ENCODE results near the gene TMEM14B.

DNA sequence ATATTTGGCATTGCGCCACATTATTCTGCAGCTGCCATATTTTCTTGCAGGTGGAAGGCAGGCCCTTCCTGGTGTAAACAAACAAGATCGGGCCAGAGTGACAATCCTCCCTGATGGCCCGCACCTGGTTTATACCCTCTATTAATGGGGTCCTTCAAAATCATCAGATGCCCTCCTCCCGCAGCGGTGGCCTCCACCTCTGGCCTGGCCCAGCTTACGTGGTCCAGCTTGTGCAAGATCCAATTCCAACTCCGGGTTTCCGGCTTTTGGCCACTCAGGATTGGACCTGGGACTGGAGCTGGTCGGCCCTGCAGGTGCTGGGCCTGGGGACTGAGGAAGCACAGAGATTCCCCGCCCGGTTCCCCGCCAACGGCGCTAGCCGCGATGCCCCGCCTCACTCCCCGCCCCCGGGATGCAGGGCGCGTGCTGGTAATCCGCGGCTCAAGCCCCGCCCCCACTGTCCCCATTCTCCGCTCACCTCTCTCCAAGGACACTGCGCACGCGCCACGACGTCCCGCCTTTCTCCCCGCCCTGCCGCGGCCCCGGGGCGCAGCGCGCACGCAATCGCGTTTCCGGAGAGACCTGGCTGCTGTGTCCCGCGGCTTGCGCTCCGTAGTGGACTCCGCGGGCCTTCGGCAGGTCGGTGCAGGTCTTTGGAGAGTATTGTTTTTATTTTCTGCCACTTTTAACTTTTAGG lies at the start of gene TMEM14B:
Gene TMEM14B (plus strand): TSS at position 563 of the 697 bp plus-strand sequence.
- PRO-cap = bidirectional peak, plus-strand start at position 563 of the sequence, minus-strand start at position 332 of the sequence

DNA sequence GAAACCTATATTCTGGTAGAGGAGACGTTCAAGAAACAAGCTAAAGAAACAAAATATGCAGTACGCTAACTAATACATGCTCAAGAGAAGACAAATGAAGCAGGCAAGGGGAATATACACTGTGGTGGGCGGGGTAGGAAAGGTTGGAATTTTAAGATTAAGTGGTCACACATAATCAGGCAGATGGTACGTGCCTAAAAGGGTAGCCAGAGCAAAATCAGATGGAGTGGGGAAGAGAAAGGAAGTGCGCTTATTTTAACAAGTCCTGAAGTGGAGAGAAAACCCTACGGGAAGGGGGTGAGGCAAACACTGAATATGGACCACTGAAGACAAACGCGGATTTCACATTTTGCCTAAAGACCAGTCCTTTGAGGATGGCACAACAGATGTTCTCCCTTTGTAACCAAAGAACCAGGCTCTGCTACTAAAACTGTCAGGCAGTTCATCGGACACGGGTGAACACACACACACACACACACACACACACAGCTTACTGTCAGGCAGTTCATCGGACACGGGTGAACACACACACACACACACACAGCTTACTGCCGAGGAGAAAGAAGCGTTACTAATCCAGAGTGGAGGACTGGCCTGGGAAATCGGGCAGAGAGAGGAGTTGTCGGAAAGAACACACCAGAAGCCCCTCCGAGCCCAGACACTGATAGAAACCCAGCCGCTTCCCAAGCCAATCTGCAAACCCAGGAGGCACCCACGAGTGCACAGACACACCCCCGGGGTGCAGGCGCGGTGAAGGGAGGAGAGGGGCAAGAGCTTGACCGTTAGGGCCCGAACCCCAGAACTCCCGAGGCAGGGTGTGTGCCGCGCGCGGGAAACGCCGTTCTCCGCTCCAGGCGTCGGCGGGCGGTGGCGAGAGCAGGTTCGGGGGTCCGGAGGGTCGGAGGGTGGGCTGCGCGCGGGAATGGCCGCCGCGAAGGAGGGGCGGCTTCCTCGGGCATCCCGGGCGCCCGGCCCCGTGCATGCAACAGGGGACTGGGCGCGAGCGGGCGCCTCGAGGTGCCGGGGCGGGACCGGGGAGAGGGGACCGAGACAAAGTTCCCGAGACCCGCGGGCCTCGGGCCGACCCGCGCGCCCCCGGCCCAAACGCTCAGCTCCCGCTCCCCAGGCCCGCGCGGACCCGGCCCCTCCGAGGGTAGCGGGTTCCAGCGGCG lies 773 bp downstream of the ELOVL2 start:
- PRO-cap = no peak

DNA sequence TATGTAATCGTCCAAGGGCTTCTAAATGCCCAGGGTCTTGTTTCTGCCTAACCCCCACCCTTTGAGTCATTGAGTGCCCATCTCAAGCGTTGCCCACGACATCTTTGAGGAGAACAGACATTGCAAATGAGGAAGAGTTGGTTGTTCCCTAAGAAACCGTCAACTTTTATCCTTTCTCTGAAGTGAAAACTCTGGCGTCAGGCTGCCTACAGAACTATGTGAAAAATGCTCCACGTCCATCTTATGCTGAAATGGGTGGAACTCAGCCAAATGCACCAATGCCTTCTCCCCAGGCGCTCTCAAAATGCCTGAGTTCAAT lies 37.6 kb downstream of the NEDD9 start:
- PRO-cap = no peak

DNA sequence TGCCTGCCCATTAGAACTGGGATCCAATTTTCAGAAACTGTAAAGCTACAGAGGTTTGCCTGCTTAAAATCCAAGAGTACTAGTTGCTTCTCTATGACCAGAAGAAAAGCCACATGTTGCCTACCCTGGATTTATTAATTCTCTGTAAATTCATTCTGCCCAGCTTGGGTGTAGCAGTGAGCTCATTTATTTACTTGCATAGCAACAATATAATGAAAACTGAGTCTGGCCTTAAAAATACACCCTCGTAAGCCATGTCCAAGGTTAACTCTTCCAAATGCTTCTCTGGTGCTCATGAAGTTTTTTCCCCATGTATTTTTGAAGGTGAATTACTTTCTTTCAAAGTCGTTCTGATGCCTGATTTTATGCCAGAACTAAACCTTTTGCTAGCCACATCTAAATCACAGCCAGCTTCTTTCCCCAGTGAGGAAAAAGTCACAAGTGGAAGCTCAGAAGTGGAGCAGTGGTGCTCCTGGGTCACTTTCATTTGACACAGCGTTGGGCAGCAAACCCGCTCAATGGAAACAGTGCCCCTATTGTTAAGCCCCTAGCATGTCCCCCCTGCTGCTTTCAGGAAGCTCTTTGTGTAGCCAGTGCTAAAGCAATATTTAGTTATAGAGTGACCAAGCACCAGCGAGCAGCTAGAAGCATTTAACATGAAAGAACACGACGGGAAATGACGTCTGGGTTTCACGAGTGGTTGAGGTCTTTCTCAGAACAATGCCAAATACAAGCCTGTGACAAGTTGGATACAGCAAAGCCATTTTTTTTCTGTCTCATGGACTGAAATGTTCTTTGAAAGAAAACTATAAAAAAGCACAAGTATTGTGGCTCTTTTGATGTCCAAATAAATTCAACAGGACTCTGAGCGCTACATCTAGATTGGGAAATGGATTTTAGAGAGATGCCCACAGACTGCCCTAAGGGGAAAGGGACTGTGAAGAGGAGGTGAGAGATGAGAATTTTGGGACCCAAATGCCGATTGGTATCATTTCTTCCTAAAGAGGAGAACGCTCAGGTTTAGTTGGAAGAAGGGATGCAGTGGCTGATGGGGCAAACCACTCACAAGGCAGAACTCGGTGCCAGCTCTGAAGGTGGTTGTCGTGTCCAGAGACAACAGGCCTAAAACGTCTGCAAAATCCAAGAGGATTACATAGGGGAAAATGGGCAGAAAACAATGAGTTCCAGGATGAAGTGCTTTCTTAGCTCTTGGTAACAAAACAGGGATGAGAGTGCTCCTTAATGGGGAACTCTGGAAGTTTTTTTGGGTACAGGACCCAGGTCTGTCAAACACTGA lies 29.5 kb downstream of the NEDD9 start:
- PRO-cap = no peak

- PRO-cap = bidirectional peak, plus-strand start at chr6:11215958, minus-strand start at chr6:11215746
Observed at GRCh38 chr6:11215863-11216260, 16.6 kb downstream of the NEDD9 start.

DNA sequence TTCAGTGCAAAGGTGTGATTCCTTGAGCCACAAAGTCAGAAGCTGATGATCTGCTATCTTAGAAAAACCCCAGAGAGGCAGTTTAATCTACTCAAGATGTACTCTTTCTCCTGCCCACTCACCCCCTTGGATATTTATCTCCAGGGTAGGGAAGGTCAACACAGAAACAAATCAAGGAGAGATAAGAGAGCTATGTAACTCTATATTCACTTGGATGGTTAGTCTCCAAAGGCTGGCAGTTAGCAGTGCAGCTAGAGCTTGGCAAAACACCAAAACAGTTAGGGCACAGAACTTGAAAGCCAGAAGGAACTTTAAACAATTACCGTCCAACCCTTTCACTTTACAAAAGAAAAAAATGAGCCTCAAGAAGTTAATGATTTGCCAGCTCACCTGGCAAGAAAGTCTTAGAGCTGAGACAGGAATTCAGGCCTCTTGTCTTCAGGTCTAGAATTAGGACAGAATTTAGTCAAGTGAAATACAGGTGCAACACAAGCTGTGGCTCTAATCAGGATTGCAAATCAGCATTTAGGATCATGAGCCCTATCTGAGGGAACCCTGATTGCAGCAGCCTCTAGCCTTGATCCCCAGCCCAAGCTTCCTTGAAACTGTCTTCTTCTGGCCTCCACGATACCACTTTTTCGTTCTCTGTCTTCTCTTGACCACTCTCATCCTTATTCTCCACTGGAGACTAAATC lies 15.0 kb downstream of the NEDD9 start:
- PRO-cap = bidirectional peak, plus-strand start at position 465 of the sequence, minus-strand start at position 268 of the sequence

DNA sequence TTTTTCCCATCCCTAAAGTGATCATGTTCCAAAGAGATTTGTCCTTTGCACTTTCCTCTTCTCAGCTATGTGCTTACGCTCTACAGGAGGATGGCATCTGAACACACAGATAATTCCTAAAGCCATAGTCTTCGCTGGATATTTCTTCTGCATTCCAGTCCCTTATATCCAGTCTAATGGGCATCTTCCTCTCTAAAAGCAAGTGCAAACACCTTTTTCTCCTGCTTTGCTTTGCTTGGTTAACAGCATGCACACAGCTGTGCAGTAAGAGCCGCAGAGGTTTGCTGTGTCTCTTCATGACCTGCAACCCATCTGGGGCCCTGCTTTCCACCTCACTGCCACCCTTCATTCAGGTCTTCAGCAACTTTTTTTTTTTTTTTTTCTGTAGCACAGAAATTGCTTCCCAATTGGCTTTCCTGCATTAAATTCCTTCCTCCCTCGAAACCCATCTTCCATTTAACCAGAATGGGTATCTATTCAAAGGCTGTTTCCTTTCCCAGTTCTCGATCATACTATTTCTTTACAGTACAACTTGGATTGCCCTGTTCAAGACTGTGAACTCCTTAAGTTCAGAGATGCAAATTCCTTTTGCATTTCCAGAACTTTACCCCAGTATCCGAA lies 14.4 kb downstream of the NEDD9 start:
- PRO-cap = no peak

DNA sequence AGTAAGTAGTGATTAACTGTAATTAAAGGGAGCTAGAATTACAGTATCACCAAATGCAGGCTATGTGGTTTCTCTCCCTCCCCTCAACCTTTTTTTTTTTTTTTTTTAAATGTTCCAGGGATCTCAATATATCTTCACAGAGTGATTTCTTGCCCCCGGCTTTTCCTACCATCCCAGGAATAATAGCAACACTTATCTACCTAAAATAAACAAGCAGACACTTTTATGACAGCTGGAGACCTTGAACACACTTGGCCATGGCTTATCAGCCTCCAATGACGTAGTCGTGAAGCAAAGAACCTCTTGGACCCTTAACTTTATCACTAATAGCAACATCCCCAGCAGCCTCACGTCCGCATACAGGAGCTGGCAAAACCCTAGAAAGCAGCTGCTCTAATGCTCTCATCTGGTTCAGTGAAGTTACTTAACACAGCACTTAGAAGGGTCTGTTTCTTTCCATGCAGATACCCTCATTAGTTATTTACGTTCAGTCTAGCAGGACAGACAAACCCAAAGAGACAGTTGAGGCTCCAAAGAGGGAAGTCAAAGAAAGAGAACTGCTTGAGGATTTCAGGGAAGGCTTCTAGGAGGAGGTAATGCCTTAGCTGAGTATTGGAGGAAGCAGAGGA lies 37.9 kb upstream of the NEDD9 start:
- PRO-cap = unidirectional peak, plus-strand start at position 358 of the sequence

DNA sequence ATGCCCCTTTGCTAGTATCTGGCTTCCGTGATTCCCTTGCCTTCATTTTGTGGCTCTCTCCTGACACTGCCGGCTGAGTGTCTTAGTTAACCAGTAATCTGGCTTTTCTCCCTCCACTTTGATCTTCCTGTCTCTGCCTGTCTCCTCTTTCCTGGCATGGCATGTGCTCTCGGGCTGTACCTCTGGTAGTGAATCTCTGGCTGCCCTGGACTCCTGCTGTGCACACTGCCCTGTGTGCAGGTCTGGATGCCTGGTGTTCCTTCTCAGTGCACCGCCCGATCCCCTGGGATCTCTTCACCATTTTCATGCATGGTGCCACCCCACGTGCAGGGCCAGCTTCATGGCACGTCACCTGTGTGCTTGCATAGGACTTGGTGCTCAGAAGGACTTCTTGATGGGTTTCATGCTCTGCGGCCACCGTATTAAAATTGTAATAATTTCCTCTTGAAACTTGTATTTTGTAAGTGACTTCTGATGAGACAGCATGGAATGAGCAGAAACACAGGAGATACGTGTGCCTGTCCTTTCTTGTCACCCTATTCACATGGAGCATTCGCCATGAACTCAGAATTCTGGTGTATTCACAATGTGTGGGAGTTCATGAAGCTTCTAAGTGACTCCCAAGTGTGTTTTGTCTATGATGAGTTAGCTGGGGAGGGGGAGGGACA lies 91.8 kb upstream of the NEDD9 start:
- PRO-cap = no peak

- PRO-cap = unidirectional peak, minus-strand start at chr6:11354117
Observed at GRCh38 chr6:11354053-11354706, 121.7 kb upstream of the NEDD9 start.

- PRO-cap = unidirectional peak, minus-strand start at chr6:11414671
Observed at GRCh38 chr6:11414572-11415094, 122.9 kb upstream of the TMEM170B start.

- PRO-cap = bidirectional peak, plus-strand start at chr6:11428185, minus-strand start at chr6:11428058; unidirectional peak, plus-strand start at chr6:11428555
Observed at GRCh38 chr6:11427864-11428628, 109.5 kb upstream of the TMEM170B start.

GRCh38 chr6:11428629-11429577 lies 108.6 kb upstream of the TMEM170B start:
- PRO-cap = no peak

DNA sequence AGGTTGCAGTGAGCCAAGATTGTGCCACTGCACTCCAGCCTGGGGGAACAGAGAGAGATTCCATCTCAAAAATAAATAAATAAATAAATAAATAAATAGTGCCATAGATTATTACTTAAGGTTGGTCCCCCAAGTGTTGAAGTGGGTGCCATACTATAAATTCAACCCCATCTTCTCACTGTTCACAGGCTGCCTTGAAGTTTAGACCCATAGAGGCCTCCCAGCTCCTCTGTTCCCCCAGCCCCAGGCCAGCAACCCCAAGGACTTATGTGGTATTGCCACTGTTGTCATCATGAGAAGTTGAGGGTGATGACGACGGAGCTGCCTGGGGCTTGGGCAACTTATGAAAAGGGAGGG lies 4.4 kb downstream of the ADTRP start:
- PRO-cap = no peak

GRCh38 chr6:11794958-11795371 lies 16.4 kb upstream of the ADTRP start:
- PRO-cap = no peak

DNA sequence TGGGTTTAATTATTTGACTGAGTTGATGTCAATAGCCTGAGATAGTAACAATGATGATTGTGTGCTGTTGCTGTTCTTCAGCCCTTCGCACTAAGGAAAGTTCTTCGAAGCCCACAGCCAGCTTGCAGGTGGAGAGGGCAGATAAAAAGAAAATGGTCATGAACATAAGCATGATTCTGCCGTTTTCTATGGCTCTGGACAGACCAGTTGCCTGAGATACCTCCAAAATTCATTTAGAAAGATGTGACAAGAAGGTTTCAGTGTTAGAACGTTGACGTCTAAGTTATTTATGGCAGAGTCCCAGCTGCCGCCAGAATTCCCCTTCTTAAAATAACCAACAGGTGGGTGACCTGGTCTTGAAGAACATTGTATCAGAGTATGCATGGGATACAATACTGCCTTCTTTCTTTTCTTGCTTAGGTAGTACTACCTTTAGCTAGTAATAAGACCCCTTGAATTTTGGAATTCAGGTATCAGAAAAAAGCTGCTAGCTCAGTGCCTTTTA lies 55.6 kb upstream of the ADTRP start:
- PRO-cap = no peak

DNA sequence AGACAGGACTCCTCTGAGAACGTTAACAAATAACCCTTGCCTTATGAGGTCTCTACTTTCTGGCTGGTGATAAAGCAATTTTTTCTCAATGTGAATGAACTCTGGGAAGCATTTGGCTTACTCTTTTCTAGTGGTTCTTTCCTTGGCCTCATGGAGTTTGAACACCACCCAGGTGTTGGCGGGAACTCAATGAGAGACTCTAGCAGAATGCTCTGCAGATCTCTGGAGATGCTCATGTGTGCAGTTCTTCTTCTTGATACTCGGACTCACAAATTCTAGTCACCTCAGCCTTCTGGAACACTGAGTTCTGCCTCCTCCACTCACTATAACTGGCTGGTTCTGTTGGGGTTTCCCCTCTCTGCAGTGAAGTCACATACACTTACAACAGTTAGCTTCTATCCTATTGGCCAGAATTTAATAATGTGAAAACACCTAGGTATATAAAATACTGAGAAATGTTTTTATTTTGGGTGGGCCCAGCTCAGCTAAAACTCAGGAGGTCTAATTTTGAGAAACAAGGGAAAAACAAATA lies 109.7 kb upstream of the HIVEP1 start:
- PRO-cap = no peak

DNA sequence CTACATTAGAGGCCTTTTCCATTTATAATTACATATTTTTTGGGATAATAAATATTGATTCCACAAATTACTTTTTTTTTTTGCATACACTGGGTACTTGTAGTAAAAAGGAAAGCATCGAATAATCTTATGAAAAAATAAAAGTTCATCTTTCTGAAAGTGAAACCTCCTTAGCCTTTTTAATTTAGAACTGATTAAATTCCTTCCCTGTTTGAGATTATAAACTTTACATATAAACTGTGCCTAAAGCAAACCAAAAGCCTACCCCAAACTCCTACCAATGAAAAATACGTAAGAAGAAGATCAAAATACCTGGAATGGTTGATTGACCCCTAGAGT lies 75.0 kb upstream of the HIVEP1 start:
- PRO-cap = no peak

DNA sequence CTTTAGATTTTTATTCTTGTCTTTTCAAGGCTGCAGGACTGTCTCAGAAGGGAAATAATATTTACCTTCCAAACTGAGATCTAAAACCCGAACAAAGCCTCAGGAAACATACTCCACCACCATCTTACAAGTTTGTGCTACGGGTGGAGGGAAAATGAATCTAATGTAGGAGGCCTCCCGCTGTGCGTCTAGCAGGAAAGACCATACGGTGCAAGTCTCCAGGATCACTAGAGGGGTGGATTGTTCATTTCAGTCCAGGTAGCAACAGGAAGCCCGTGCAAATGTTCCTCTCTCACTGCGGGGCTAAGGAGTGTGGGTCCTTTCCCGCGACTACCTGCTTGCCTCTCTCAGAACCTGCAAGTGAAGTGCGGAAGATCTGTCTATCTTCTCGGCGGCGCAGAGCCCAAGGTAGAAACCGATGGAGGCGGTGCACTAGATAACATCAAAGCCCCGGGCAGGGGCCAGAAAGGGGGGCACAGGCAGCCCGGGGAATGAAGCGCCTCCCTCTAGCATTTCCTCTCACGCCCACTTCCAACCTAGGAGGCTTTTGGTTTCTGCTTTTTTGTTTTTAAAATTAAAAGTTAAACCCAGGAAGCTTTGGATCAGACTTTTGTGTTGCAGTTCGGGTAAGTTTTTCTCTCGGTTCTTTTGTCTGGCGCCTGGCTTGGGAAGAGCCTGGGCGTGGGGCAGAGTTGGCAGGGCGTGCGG lies 3.7 kb upstream of the HIVEP1 start:
- PRO-cap = bidirectional peak, plus-strand start at position 252 of the sequence, minus-strand start at position 405 of the sequence

- PRO-cap = bidirectional peak, plus-strand start at chr6:12011386, minus-strand start at chr6:12011181; bidirectional peak, plus-strand start at chr6:12011758, minus-strand start at chr6:12011430; bidirectional peak, plus-strand start at chr6:12012315, minus-strand start at chr6:12012213
Observed at GRCh38 chr6:12011314-12012252, 529 bp upstream of the HIVEP1 start.